Metastatic Breast Carcinoma in the Ovary (tissue), 3 donors: ENCODE data around the gene VEZT.

GRCh38 chr12:92505205-92506279, 197.2 kb upstream of the PLEKHG7 start:
- PRO-cap, 3 experiments = peak in 1 of 3 experiments; most common plus-strand start chr12:92505575 (in 1); most common minus-strand start chr12:92505553 (in 1)

DNA sequence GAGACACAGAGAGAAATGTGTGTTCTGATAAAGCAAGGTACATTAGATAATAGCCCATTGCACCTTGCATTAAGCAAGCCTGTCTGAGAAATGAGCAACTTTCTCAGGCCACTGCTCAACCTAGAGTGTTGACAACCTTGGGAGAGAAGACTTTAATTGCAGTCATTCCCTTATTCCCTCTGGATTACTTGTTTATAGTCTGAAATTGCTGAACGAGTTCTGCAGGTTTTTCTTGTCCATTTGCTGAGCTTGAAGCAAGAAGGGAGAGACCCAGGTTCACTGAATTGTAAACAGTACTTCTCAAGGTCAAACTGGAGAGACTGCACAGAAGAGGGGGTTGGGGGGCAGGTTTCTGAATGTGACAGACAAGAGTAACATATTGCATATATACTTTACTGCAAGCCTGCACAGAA, 159.4 kb upstream of the PLEKHG7 start:
- PRO-cap, 3 experiments = peak in 2 of 3 experiments; most common minus-strand start position 127 of the sequence (in 2)

DNA sequence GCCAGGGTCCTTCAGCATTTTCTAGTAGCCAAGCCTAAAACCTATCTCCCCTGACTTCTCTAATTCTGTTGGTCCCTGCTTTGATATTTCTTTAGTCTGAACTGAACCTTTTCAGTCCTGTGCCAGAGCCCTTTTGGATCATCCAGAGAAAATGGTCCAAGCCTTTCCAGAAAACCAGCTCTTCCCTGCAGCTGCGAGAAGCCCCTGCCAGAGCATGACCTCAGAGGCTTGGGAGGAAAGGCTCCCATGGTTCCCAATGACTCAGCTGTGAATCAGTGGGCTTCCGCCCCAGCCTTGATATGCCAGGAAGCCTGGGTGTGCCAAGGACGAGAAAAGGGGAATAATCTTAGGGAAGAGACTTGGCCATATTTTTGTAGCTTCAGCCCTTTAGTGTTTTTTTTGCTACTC, 43.3 kb downstream of the PLEKHG7 start:
- PRO-cap, 3 experiments = no peak in any of the 3 experiments

GRCh38 chr12:92824089-92824460, 105.0 kb downstream of the EEA1 start:
- PRO-cap, 3 experiments = no peak in any of the 3 experiments

DNA sequence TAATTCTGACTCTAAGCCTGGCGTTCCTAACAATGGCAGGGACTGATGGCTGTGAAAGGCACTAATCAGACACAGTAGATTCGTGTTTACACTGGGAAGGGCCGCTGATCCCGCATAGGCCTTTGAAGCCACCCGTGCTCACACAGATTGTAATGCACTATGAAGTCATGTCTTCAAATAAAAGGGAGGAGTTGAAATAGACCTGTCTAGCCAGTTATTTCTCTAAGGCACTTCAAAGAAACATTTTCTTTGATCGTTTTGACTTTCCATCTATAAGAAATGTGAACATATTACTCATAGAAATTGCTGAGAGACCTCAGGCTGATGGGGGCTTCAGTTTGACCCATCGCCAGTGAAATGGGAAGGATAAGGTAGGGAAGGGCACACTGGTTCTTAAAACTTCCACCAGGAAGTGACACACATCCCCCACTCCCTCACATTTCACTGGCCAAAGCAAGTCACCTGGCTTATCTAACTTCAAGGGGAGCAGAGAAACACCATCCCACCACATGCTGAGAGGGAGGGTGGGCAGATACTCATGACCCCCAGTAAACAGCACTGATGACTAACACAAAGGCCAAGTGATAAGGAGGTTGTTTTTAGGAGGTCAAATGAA, 91.4 kb upstream of the EEA1 start:
- PRO-cap, 3 experiments = peak in 1 of 3 experiments; most common minus-strand start position 154 of the sequence (in 1)

DNA sequence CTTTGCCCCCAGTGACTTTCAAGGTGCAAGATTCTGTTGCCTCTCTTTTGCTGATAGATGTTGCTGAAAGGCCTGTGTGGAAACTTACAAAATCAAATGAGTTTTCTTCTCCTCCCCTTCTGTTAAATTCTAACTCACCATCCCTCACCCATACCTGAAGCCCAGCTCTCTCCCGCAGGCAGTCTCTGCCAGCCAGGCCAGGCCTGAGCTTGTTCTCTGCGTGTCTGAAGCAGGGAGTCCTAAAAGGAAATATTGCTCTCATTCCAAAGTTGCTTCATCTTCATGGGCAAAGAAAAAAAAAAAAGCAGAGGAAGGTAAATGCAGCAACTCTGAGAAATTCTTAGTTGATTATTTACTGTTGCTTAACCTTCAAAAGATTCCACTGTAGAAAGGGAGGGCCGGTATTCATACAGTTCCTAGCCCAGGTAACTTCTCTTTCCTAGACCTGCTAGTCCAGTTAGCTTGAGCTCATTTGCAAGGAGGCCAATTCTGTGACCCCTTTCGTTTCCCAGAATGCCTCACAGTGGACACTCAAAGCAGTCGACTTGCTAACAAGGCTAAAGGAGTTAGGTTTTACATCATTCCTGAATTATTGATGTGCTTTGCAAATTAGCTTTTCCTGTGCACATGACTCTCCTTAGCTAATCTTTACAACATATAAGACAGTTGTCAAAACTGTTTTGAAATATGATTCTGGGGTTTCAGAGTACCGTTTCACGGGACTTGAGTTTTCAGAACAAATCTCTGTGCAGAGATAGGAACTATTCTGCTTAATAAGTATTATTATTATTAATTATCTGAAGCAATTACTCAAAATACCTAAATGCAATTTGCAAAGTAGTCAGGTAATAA, 193.6 kb upstream of the EEA1 start:
- PRO-cap, 3 experiments = no peak in any of the 3 experiments

DNA sequence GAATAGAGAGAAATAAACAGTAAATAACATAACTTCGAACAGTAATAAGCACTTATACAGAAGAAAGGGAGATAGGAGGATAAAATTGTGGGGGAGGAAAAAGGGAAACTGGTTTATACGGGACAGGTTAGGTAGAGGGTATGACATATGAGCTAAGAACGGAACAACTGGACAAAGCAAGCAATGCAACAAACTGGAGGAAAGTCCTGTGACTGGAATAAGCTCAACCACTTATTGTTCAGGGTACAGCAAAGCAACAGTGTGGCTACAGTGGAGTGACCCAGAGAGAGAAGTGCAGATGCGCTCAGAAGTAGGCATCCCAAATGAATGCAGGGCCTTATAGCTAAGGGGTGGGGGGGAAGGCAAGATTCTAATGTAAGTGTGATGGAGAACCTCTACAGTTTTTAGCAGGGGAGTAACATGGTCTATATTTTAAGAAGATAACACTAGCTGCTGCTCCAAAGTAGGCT, 3.5 kb downstream of the UBE2N start:
- PRO-cap, 3 experiments = no peak in any of the 3 experiments

DNA sequence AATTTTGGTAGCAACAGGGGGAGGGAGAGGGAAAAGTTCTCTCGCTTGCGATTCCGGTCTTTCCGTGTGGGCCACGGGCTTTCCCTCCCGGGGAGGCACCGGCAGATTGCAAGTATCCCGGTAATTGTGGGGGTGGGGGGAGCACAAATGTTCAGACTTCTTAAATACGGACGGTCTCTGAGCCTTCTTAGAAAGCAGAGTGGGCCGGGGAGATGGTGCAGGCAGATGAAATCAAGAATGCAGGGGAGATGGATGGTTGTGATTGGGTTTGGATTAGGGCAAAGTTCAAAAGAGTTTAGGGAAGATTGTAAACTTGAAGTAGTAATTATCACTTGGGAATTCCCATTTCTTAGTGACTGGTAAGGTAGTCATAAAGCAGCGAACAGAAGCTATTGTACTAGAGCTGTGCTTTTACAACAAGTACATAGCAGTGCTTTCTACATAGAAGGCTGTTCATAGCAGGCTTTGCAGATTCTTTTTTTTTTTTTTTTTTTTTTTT, 1.3 kb downstream of the SOCS2 start:
- PRO-cap, 3 experiments = no peak in any of the 3 experiments

- PRO-cap, 3 experiments = no peak in any of the 3 experiments
These were observed 4.8 kb downstream of the SOCS2 start for GRCh38 chr12:93577111-93577847.

DNA sequence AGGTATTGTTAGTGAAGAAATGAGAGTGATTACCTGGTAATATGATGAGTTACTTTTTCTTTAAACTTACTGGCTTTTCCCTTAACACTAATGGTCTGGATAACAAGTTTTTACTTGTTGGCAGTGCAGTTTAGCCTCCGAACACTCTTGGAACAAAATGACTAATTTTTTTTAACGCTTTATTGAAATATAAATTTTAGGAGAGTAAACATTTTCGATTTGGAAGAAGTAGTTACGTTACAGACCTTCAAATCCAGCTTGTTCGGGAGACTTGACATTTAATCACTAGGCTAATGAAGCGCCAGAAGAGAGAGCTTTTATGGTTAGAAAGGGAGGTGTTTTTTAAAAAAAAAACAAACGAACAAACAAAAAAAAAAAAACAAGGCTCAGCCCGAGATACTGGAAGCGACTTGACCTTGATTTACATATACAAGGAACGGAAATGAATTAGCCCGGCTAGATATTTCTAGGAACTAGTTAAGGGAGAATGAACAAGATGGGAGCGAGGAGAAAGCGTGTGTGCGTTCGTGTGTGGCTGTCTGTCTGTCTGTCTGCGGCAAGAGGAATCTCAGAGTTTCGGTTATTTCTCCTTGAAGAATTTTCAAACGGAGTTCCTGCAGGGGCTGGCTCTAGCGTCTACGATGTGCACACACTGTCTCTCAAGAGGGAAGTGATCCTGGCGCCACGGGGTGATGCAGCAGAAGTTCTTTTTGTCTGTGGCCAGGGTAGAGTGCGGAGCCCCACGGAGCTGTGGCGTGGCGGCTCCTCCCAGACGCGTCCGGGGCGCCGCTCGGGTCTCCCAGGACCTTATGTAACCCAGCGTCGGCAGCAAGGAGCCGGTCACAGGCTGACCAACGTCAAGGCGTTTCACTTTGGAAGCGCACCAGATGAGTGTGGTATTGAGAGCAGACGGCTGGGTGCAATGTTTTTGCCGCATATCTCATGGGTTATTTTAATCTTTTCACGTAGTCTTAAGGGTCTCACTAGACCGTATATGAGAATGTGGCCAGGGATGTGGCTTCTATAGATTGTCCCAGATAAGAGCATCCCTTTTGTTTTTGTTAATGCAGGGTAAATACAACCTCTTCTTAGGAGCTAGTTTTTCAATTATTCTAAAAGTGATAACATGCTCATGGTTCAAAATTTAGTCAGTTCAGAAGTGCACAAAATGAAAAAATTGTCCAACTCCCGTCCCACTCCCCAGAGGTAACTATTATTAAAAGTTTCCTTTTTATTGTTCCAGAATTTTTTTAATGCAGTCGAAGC, 18.9 kb downstream of the SOCS2 start:
- PRO-cap, 3 experiments = peak in 3 of 3 experiments; most common plus-strand start position 886 of the sequence (in 3); most common minus-strand start position 549 of the sequence (in 3)

DNA sequence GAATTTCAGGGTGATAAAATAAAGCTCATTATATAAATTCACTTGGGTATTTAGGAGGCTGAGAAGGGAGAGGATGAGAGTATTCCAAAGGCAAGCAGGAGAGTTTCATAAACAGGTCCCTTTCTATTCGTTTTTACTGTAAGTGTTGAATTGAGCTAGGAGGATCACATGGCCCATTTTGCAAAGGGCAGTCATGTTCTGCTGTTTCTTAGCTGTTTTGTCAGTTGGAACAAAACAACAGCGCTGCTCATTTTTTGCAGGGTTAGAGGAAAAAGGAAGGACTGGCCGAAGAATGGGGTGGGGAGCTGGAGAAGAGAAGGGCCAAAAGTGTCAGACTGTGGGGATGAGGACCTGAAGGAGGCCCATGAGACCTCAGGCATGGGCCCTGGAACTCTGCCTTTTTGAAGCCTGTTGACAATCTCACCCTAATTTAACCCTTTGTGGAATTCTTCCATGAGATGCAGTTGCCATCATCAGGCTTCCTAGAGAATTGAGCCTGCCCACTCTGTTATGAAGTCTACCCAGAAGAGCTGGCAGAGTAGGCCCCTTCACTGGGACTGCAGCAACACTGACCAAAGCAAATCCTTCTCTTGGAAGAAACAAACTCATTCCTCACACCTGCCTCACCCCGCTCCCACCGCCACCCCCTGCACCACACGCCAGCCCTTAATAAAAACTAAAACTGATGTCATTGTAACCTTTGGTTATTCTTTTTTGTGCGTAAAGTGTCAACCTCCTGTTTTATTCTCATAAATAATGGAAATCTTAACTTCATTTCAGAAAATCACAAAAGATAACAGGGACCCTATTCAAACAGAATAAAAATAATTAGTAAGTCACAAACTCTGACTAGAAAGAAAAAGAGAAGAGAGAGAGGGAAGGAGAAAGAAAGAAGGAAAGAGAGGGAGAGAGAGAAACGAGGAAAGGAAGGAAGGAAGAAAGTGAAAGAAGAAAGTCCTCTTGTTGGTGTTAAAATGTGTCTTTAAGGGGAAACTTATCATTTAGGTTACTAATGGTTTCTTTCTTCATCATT, 61.1 kb downstream of the CRADD start:
- PRO-cap, 3 experiments = no peak in any of the 3 experiments

DNA sequence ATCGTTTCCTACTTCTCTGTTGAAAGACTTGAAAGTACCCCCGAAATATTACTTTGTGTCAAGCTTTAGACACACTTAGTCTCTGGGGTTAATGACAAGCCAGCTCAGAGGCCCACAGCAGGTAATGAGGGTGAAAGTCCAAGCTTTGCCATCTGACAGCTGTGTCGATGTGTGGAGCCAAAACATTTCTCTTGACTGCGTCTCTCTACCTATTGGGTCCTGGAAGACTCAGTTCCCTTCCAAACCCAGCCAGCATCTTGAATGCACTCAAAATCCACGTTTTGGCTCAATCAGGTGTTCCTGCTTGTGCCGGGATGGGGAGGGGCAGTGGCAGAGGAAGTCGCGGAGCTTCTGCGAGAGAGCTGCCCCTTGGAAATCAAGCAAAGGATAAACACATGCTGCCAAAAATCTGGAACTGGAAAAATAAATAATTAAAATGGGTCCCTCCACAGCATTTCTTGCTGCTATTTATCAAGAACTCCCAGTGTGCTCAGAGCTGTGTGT, 3.2 kb downstream of the PLXNC1 start:
- PRO-cap, 3 experiments = no peak in any of the 3 experiments

DNA sequence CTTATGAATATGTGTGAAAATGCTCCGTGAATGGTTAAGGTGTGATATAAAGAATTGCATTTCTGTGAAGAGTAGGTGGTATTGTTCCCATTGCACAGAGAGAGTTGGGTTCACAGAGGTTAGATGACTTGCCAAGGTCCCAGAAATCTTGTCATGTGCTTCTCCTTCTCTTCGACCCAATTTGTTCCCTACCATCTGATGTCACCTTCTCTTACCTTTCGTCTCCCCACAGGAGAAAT, 95.9 kb downstream of the PLXNC1 start:
- PRO-cap, 3 experiments = no peak in any of the 3 experiments

GRCh38 chr12:94262859-94263632, 114.7 kb downstream of the PLXNC1 start:
- PRO-cap, 3 experiments = no peak in any of the 3 experiments

- PRO-cap, 3 experiments = peak in 1 of 3 experiments; most common minus-strand start chr12:94615993 (in 1)
These were observed 34.2 kb downstream of the TMCC3 start for GRCh38 chr12:94615808-94616851.

DNA sequence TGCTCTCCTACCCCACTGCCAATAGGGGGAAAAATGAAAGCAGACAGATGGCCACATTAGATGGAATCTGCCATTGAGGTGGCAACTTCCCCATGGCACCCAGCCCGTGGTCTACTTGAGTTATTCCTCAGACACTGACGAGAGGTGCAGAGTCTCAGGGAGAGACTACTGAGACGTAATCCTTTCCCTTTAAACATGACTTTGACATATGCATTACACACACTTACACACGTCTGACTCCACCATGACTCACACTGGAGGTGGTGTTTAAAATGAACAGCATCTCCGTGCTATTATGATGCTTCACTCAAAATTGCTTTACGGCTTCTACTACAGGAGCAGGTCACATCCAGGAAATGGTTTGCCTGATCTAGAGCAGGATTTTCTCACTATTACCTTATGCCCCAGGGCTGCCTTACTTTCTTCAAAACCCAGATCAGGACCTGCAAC, 31.4 kb downstream of the TMCC3 start:
- PRO-cap, 3 experiments = no peak in any of the 3 experiments

DNA sequence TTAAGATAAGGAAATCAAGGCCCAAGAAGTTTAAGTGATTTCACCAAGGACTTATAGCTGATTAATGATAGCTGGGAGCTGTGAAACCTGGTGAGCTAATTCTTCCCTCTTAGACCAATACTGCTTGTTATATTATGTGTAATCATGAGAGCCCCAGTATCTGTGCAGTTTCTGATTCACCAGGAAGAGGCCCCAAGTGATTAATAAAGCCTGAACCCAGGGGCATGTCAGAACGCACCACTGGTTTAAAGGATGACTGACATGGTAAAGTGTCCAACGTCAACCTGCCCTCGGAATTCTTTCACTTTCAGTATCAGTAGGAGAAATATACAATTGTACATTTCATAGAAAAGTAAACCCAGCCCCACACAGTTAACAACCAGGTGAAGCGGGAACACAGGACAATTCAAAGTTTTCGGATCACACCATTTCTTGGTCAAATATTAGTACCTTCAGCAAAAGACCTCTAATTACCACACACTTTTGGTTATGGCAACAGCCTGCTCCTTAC, 28.7 kb downstream of the TMCC3 start:
- PRO-cap, 3 experiments = no peak in any of the 3 experiments

DNA sequence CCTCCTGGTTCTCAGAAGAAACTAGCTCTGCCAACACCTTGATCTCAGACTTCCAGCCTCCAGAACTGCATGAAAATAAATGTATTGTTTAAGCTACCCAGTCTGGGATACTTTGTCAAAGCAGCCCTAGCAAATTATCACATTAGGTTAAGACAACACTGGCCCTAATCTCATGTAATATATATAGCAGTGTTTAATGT, 18.9 kb downstream of the TMCC3 start:
- PRO-cap, 3 experiments = no peak in any of the 3 experiments

DNA sequence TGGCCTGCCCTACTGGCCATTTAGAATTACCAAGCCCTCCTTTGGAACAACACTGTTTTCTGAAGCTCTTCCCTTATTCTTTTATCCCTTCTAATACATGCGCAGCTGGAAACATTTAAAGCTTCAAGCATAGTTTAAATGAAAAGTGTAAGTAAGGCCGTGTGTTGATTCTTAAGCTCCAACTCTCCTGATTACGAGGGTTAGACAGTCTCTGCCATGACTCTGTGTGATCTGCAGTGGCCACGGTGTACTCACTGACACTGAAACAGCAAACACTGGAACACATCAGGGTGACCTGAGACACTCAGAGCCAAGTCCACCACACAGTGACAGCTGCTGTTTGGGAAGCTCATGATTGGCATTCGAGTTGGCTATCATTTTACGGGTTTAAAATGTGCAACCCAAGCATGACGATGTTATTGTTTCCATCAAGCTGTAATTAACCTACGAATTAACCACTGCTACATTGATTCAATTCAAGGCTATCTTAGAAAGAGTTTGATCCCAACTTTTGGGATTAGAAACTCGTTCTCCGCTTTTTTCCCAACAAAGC, 62.8 kb upstream of the TMCC3 start:
- PRO-cap, 3 experiments = no peak in any of the 3 experiments

- PRO-cap, 3 experiments = peak in 3 of 3 experiments; most common plus-strand start chr12:95217821 (in 2)
These were observed at the start of gene VEZT for GRCh38 chr12:95217724-95217986. Gene VEZT (plus strand): TSS chr12:95217807.